Metastatic Liver Carcinoma in the Lung (tissue), 2 donors: ENCODE data around the genes DISP1, FBXO28 and CNIH4.

DNA sequence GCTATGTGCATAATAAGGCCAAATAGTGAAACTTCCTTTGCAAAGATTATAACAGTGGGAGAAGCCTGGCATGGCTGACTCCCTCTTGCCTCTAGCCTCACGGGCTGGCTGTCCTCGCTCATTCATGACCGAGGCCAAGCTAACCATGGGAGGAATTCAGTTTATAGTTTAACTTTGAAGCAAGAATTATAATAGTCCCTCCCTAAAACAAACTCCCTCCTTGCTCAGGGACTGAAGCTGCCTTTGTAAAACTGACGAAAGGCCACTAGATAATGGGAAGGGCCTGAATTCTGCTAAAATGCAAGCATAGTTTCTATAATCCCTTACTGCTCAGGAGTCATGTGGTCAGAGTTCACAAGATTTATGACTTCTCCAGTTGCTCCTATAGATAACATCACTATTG, 26.7 kb downstream of the HHIPL2 start:
- PRO-cap, 2 experiments: peak in 1 of 2 experiments; most common plus-strand start position 248 of the sequence (in 1); most common minus-strand start position 126 of the sequence (in 1)

- PRO-cap, 2 experiments: peak in 1 of 2 experiments; most common plus-strand start chr1:222522302 (in 1); most common minus-strand start chr1:222522149 (in 1)
These were observed 25.9 kb downstream of the HHIPL2 start for GRCh38 chr1:222521967-222522381.

GRCh38 chr1:222553015-222553558, 5.2 kb upstream of the HHIPL2 start:
- PRO-cap, 2 experiments: no peak in any of the 2 experiments

GRCh38 chr1:222616429-222616964, 1.4 kb upstream of the MIA3 start:
- PRO-cap, 2 experiments: no peak in any of the 2 experiments

DNA sequence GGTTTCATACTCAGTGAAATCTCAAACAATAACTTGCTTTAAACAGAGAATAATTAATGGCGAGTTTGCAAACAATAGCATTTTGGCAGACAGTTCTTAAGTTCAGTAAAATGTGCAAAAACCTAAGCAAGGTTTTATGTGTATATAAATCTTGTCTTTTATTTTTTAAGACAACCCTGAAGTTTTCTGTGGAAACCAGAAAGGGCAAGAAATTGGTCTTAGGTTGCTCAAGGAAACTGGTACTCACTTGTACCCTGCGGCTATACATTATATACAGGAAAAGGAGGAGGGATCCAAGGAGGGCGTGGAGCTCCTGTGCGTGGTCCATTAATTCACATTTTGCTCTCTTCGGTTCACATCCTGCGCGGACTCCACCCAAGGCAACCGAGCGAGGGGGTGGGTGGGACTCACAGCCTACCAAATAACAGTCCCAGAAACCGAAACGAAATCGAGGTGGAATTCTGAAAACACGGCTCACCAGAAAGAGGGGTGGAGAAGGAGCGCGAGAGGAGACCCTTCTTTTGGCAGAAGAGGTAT, 1.1 kb downstream of the AIDA start:
- PRO-cap, 2 experiments: peak in 2 of 2 experiments; most common plus-strand start position 445 of the sequence (in 1); most common minus-strand start position 329 of the sequence (in 2)

DNA sequence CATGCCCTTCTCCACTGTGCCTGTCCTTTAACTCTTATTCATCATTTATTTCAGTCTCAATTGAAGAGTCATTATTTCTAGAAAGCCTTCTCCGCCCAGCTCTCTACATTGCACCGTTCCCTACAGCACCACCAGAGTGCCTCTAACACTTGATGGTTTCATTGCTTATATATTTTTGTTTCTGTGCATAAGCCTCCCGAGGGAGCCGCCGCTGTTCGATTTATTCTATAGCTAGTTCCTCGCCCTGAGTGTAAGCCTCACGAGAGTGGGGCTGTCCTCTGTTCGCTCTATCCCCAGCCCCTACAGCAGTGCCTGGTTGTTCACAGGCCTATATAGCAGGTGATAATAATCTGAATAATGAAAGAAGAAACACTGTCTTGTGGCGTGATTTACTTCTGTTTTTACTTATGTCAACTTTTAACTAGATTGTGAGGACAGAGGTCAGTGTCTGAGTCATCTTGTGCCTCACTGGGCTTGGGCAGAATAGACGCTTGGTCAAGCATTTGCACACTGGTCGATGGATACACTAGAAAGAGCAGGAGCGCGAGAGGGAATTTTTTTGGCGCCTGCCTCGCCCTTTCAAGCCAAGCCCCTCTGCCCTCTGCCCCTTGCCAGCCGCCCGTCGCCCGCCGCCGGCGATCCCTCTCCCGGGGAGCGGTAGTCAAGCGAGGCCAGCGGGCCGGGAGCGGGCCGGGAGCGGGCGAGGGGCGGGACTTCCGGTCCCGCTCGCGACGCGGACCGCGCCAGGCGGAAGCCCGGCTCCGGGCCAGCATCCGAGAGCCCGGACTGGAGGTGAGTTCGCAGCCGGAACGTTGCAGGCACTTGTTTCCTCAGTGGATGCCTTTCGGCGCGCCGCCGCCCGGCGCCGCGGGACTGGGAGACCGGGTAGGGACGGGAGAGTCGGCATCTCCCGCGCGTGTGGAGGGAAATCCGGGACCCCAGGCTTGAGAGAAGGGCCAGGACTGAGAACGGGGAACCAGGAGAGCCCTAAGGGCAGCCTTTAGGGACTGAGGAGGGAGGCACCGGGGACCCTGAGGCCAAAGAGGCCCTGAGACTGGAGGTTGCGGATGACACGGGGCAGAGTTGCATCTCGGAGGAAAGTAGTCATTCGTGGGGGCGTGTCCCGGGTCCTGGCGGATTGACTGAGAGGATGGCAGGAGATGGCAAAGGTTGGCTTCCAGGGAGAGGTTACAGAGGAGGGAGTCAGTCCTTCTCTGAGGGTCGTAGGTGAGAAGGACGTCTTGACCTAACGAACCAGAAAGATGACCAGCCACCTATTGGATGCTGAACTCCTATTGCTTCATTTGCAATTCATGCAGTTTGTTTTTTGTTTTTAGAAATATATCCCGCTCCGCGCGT, at the start of gene DISP1:
Gene DISP1 (plus strand): TSS at position 753 of the 1,359 bp plus-strand sequence.
- PRO-cap, 2 experiments: peak in 2 of 2 experiments; most common plus-strand start position 772 of the sequence (in 2); most common minus-strand start position 656 of the sequence (in 2)

GRCh38 chr1:223031404-223032134, 111.5 kb downstream of the TLR5 start:
- PRO-cap, 2 experiments: no peak in any of the 2 experiments

DNA sequence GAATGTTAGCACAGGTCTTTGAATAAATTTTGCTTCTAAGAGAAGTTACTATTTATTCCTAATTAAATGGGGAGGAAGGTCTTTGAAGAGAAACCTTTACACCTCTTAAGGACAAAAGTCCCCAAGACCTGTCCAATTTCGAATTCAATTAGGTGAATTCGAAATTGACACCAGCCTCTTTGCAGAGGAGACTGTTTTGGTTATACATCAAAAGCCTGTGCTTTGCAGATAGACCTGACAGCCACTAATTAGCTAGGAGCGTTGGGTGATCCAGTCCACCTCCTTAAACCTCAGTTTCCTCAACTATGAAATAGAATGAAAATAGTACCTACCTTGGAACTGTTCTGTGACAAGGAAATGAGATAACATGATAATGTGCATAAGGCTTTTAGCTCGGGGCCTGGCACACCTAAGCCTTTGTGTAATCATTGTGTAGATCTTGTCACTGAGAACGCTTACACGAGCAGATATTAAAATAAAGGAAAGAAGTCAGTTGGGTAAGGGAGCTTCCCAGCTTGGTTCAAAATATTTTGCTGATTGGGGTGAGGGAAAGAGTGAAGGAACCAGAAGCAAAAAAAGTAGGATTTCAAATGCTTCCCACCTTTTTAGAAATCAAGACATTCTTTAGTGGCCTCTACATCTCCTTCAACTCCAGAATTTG, 28.5 kb downstream of the CAPN2 start:
- PRO-cap, 2 experiments: no peak in any of the 2 experiments

DNA sequence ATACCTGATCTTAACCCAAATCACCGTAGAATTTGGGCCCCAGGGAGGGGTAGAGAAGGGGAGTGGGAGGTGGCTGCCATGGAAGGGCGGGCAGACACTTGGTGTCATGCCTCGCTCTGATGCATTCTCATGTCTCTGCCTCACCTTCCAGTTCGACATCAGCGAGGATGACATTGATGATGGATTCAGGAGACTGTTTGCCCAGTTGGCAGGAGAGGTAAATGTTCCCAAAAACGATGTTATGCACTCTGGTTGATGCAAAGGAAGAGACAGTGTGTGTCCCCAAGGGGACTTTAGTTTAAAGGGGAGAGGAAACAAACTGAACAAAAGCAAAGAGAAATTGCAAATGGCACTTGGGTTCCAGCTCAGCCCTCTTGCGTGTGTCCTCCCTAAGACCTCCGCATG, 49.7 kb downstream of the CAPN2 start:
- PRO-cap, 2 experiments: no peak in any of the 2 experiments

DNA sequence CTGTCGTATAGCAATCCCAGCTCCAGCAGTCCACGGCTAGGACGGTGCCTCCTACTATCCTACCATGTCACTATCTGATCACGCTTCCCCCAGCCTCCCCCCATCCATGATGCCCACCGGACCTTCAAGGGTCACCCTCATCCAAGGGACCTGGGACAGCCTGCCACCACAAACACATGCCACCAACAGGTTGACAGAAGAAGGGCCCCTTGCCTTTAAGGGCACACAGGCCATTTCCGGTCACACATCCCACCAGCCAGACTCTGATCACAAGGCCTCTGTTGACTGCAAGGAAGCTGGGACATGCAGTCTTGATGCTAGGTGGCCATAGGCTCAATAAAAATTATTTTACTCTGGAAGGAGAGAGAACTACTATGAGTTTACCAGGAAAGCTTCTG, 58.7 kb downstream of the CAPN2 start:
- PRO-cap, 2 experiments: no peak in any of the 2 experiments

GRCh38 chr1:223776221-223777088, 64.1 kb downstream of the CAPN2 start:
- PRO-cap, 2 experiments: no peak in any of the 2 experiments

DNA sequence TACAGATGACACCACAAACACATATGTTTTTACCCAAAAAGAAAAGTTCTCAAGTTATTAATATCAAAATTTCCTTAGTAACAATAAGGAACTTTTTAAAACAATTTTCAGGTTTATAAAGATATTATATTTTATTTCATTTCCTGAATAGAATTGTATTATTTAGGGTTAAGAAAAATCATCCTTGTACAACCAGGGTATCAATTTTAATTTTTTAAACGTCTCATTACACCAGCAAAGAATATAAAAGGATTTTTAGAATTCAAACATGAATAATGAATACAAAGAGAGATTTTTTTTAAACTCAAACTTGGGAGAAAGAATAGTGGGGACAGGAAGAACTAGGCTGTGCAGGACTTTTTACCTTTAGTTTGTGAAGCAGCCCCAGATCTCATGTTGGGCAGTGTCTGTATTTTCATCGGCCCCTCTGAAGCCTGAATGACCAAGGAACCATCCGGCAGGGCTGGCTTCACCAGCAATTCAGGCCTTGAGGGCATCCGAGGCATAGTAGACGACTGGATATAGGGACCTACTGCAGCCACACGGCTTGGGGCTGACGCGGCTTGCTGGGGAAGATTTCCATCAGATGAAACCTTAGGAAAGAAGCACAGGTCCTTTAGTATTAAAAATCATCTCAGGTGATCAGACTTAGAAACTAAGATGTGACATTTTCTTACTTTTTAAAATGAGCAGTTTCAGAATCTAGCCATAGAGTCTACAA, 43.8 kb downstream of the TP53BP2 start:
- PRO-cap, 2 experiments: no peak in any of the 2 experiments

DNA sequence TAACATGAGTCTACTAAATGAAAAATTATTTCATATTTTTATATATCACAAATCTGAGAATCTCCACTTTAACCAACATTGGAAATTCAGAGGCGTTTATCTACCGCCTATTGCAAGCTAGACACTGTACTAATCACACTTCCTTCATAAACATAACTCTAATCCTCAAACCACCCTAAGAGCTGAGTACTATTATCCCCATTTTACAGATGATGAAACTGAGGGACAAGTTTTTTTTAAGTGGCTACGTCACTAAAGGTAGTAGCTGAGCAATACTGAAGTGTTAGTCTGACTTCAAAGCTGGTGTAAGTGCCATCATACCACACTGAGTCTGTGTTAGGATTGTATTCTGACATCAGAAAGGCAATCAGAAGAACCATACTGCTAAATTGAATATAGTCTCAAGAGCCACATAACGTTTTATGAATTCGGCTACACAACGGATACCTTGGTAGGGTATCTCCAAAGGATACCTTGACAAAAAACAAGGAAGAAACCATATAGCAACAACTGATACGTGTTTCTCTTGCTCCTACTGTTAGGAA, 1.8 kb downstream of the TP53BP2 start:
- PRO-cap, 2 experiments: peak in 1 of 2 experiments; most common plus-strand start position 286 of the sequence (in 1); most common minus-strand start position 131 of the sequence (in 1)

- PRO-cap, 2 experiments: no peak in any of the 2 experiments
These were observed 3.6 kb upstream of the TP53BP2 start for GRCh38 chr1:223849113-223849909.

GRCh38 chr1:224063711-224064156, 50.2 kb upstream of the FBXO28 start:
- PRO-cap, 2 experiments: no peak in any of the 2 experiments

- PRO-cap, 2 experiments: peak in 2 of 2 experiments; most common plus-strand start chr1:224114119 (in 2); most common minus-strand start chr1:224114011 (in 1)
These were observed at the start of gene FBXO28 for GRCh38 chr1:224113624-224114372. FBXO28 (plus strand) TSS chr1:224114111.

- PRO-cap, 2 experiments: peak in 2 of 2 experiments; most common plus-strand start chr1:224114502 (in 1); most common minus-strand start chr1:224114566 (in 2)
These were observed 654 bp downstream of the FBXO28 start for GRCh38 chr1:224114373-224115157.

- PRO-cap, 2 experiments: peak in 1 of 2 experiments; most common plus-strand start chr1:224169324 (in 1)
These were observed 14.1 kb upstream of the DEGS1 start for GRCh38 chr1:224168668-224169513.

- PRO-cap, 2 experiments: peak in 2 of 2 experiments; most common plus-strand start chr1:224183652 (in 2); most common minus-strand start chr1:224183558 (in 2)
These were observed 701 bp downstream of the DEGS1 start for GRCh38 chr1:224183388-224184493.

- PRO-cap, 2 experiments: peak in 2 of 2 experiments; most common plus-strand start chr1:224356860 (in 1); most common minus-strand start chr1:224357518 (in 1)
These were observed at the start of gene CNIH4 for GRCh38 chr1:224356640-224357766. CNIH4 (plus strand) TSS chr1:224356879.